Right ventricle myocardium (tissue), 1 donor: Measurements from ENCODE around the genes ASXL1, NOL4L, EFCAB8, BPIFB2 and BPIFB6.

DNA sequence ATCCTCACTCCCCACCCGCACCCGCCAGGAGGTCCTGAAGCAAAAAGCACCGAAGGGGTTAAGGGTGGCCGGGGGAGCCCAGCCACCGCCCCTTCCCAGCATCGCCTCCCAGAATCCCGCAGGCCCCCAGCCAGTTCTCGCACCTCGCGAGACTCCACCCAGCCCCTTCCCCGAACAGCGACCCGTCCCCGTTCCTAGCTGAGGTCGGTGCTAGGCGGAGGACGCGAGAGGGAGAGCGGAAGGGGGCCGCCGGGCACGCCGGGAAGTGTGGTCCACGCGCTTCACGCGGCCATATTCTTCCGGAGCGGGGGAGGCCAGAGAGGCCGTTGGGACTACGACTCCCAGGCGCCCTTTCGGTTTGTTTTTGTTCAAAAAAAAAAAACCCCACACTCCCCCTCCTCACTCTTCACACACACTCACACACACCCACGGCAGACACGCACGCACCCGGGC, at the start of gene ASXL1:
Gene ASXL1, plus strand, starts transcription at position 409 of the 453 bp plus-strand sequence.
- PRO-cap, 2 experiments, result peak in 2 of 2 experiments; most common plus-strand start position 434 of the sequence (in 2); most common minus-strand start position 237 of the sequence (in 2)

DNA sequence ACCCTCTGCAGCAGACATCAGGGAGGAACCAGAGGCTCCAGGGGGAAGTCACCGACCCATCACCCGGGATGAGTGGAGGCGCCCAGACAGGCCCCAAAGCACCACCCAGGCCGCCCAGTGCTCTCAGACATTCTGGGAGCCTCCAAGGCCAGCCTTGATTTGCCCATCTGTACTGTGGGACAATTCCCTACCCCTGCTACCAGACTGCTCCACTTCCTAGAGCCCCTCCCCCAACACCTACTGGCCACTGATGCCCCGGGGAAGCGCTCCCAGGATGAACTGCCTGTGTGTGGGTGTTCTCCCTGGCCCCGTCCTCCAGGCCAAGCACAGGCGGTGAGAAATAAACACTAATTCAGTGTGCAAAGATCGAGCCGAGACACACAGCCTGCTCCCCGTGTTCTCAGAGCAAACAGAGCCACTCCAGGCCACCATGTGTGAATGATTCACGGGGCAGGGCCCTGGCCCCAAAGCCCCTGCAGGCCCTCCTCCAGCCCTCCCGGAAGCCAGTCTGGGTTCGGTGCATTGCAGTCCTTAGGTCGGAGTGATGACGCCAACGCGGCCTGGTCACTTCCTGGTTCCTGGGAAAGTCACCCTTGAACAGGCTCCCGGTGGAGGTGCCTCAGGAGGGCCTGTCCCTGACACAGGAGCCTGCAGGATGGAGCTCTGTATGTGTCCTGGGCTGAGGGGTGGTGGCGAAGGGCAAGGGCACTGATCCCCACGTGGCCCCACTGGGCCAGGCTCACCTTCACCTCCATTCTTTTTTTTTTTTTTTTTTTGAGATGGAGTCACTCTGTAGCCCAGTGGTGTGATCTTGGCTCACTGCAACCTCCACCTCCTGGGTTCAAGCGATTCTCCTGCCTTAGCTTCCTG, 107.3 kb downstream of the ASXL1 start:
- PRO-cap, 2 experiments, result no peak in any of the 2 experiments

DNA sequence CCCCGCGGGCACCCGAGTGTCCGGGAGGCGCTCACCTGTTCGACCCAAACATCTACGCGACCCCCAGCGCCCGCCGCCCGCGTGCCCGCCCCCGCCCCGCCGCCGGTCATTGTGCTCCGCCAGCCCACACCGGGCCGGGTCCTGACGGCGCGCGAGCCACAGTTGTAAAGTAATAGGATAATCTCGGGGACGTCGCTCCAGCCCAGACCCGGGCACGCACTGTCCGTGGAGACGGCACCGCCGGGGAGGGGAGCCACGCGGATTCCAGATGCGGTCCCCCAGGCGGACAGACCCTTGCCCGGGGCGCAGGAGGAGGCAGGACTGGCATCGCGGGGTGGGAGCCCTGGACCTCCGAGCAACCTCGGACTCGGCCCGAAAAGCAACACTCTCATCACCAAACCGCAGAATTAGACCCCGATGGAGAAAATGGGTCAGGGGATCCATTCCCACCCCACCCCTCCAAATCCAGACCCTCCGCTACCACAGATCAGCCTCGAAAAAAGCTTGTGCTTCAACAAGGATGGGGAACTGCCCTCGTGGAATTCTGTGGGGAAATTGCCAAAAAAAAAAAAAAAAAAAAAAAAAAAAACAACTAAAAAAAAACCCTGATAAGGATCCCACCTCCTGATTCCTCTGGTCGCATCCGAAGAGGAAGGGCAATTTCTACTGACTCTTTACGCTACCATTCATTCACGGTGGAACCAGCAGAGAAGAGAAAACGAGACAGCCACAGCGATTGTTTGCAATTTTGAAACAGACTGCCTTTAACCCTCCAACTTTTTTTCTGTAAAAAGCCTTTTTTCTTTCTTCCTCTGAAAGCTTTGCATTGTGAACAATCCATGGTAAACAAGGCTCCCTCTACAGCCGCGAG, 100.4 kb downstream of the NOL4L start:
- PRO-cap, 2 experiments, result peak in 1 of 2 experiments; most common minus-strand start position 140 of the sequence (in 1)

DNA sequence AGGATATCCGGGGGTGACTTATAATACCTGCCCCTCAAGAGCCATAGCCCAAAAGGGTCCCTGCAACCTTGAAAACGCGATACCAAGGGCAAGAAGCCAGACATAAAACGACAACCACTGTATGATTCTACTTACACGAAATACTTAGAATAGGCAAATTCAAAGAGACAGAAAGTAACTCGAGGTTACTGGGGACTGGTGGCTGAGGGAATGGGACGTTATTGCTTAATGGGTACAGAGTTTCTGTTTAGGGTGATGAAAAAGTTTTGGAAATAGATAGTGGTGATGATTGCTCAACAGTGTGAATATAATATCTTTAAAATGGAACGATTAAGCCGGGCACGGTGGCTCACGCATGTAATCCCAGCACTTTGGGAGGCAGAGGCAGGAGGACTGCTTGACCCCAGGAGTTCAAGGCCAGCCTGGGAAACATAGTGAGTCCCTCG, 71.9 kb downstream of the NOL4L start:
- PRO-cap, 2 experiments, result no peak in any of the 2 experiments

DNA sequence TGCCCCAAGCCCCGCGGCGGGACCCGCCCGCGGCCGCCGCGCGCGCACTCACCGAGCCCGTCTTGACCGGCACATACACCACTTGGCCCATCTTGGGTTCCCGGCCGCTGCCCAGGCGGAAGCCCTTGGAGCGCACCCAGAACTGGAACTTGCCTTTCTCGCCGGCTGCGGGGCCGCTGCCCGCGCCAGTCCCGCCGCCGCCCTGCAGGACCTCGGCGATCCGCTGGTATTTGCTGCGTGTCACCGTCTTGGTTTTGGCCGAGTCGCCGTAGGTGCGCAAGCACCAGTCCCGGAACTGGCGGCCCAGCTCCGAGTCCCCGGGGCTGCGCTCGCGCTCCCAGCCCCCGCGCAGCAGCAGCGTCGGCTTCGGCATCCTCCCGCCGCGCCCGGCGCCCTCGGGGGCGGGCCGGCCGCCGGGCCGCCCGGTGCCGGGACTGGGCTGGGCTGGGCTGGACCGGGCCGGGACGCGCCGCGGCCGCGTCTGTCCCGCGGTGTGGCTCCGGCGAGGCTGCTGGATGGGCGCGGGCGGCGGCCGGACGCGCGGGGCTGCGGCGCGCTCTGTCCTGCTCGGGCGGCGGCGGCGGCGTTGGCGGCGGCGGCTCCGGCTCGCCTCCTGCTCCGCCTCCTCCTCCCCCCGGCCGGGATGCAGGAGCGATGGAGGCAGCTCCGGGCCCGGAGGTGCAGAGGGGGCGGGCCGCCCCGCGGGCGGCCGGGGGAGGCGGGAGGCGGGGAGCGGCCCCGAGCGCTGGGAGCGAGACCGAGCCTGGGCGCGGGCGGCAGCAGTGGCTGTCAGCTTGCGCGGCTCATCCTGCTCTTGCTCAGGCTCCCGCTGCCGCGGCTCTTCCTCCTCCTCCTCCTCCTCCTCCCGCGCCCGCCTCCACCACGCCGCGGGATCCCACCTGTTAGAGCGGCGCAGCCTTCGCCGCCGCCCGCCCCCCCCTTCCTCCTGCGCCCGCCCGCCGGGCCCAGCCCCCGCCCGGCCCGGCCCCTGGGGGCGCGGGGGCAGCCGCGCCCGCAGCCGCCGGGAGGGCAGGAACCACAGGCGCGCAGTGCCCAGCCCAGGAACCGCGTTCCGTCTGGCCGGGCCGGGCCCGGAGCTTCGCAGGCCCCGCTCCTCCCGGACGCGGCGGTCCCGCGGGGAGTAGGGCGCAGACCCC, at the start of gene NOL4L:
Gene NOL4L, minus strand, starts transcription at position 816 of the 1,157 bp plus-strand sequence.
- PRO-cap, 2 experiments, result peak in 1 of 2 experiments; most common plus-strand start position 751 of the sequence (in 1); most common minus-strand start position 588 of the sequence (in 1)

DNA sequence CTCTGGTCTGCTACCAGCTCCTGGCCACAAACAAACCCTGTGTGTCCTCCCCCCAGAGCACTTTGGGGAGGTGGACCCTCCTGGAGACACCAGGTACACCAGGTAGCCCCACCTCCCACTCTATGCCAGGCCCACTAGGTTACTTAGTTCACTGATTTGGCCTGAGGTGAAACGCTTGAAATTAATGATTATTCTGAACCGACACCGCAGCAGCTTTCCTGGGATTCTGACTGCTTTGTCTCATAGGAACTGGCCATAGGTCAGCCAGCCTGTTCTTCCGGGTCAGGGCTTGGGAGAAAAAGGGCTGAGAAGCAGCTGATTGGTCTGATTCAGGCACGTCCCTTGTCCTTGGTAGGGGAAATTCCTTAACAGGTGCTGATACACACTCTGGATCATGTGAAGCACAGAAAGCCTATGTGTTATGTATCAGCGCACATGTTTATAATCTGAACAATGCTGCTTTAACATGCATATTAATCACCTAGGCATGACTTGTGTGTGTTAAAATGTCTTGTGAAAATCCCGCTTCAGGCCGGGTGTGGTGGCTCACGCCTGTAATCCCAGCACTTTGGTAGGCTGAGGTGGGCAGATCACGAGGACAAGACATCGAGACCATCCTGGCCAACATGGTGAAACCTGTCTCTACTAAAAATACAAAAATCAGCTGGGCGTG, 15.5 kb downstream of the DNMT3B start:
- PRO-cap, 2 experiments, result no peak in any of the 2 experiments

DNA sequence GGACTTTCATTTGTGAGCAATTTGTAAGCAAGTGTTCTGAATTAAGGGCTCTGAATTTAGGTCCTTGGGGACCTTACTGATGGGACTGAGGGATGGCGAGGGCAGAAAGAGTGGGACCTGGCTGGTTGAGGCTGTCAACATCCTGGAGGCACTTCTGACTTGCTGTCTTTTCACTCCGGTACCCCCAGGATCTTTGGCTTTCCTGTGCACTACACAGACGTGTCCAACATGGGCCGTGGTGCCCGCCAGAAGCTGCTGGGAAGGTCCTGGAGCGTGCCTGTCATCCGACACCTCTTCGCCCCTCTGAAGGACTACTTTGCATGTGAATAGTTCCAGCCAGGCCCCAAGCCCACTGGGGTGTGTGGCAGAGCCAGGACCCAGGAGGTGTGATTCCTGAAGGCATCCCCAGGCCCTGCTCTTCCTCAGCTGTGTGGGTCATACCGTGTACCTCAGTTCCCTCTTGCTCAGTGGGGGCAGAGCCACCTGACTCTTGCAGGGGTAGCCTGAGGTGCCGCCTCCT, 12.1 kb upstream of the MAPRE1 start:
- PRO-cap, 2 experiments, result no peak in any of the 2 experiments

GRCh38 chr20:32858291-32859019, at the start of gene EFCAB8:
EFCAB8 (plus strand) TSS chr20:32858923.
- PRO-cap, 2 experiments, result no peak in any of the 2 experiments

- PRO-cap, 2 experiments, result no peak in any of the 2 experiments
These were observed at the start of gene BPIFB2 for GRCh38 chr20:33007519-33007976. BPIFB2 (plus strand) TSS chr20:33007704.

DNA sequence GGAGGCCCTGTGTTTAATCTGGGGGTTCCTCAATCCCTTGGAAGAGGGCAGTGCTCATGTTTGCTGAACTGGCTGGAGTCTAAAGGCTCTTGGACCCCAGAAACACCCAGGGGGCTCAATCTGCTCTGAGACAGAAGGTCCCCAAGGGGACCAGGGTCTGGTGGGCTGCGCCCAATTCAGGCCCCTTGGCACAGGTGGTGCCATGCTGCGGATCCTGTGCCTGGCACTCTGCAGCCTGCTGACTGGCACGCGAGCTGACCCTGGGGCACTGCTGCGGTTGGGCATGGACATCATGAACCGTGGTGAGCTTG, at the start of gene BPIFB6:
Gene BPIFB6, plus strand, starts transcription at position 203 of the 311 bp plus-strand sequence.
- PRO-cap, 2 experiments, result no peak in any of the 2 experiments

GRCh38 chr20:33125905-33126642, 41.9 kb upstream of the BPIFA2 start:
- PRO-cap, 2 experiments, result no peak in any of the 2 experiments

DNA sequence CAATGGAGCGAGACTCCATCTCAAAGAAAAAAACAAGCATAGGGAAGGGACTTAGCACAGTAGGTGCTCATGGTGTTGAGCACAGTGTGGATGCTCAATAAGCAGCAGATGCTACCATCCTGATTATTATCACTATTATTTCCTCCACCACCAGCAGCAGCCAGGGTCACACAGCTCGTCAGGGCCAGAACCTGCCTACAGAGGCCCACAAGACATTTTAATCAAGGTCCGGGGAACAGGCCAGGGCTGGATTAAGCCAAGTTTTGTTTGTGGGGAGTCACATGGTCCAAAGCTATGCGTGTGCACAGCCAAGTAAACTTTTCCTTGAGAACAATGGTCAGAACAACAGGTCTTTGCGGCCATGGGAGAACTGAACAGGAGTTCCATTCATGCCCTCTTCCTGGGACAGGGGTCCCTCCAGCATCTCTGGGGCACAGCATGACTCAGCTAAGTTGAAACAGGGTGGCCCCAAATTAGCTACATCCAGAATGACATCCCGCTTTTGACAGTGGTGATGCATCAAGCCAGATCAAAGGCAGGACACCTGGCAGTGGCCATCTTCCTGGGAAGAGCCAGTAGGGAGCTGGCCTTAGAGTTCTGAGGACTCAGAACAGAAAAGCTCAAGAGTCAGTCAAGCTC, 11.7 kb downstream of the SNTA1 start:
- PRO-cap, 2 experiments, result no peak in any of the 2 experiments

- PRO-cap, 2 experiments, result no peak in any of the 2 experiments
These were observed 21.8 kb upstream of the CBFA2T2 start for GRCh38 chr20:33468180-33468379.

- PRO-cap, 2 experiments, result no peak in any of the 2 experiments
These were observed 13.0 kb upstream of the C20orf144 start for GRCh38 chr20:33648985-33649726.

DNA sequence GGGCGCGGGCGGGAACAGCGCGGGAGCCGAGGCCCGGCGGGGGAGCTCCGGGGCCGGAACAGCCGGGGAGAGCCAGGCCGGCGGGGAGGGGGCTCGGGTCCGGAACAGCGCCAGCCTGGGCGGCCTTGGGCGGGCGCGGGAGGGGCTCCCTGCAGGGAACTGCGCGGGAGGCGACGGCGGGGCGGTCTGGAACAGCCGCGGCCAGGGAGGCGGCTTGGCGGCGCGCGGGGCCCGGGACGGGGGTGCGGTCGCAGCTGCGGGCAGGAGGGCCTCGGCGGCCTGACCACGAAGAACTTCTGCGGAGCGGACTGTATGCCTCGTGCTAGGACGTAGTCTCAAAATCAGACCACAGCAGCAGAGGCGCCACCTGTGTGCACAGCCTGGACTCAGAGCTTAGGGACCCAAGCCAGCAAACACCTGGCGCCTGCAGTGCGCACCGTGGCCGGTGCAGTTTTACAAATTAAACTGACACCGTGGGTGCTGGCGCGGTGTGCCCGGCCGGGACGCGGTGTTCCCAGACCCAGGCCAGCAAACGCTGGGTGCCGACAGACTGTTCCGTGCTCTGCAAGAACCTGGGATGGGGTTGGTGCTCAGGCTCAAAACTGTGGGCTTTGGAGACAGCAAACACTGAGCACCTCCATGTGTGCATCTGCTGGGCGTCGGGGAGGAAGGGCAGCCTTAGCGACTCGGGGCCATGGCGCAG, 546 bp downstream of the ZNF341 start:
- PRO-cap, 2 experiments, result peak in 2 of 2 experiments; most common plus-strand start position 154 of the sequence (in 2); most common minus-strand start position 298 of the sequence (in 1)

DNA sequence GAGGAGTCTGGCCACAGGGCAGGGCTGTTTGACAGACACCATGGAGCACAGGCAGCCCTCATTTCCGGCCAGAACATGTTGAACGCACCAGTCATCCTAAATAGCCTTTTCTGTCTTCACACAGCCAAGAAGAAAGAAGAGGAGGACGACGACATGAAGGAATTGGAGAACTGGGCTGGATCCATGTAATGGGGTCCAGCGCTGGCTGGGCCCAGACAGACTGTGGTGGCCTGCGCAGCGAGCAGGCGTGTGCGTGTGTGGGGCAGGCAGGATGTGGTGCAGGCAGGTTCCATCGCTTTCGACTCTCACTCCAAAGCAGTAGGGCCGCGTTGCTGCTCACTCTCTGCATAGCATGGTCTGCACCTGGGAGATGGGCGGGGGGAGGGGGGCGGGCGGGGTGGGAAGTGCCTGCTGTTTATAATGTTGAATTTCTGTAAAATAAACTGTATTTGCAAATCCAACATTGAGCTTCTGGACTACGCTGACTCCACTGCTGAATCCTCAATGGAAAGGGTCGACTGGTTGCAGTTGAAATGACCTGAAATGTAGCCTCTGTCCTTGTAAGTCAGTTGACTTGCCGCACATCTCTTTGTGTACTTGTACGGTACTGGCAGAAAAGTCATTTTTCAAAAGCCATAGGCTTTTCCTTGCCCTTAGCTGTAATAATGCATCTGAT, 42.4 kb downstream of the CHMP4B start:
- PRO-cap, 2 experiments, result no peak in any of the 2 experiments

DNA sequence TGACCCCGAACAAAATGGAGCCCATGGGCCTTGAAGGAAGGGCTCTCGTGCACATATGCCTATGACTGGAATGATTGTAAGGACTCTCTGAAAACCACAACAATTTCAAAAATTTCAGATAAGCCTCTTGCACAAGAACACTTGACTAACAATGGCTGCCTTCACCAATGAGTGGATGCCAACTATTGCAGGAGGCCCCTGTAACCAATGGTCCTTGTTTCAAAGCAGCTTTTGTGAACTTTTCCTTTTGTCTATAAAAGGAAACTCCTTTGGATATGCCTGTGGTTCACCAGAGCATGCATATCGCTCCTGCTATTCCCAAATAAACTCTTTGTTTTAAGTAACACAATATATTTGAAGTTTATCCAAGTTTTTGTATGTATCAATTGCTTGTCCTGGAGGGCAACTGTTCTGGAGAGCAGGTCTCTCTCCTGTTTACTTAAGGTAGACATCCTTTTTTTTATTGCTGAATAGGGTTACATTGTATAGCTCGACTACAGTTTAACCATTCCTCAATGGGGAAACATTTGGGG, 84.0 kb upstream of the RALY start:
- PRO-cap, 2 experiments, result no peak in any of the 2 experiments

DNA sequence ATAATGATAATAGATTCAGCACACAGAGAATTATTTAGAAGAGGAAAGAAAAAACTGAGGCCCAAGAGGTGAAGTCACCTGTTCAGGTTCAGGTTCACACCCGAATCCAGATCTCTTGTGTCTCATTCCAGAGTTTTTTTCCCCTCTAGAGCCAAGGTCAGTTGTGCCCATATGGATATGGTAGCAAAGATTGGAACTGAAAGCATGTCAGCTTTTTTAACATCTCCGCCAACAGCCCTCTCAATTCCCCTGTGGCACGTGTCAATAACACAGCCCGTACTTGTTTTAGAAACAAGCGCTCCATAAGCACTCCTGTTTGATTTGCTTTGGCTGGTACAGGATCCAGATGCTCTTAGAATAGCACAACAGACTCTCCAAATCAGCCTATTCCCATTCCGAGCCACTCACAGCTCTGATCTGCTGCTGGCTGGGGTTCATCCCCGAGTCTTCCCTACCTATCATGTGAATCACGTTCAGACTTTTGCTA, 46.5 kb downstream of the RALY start:
- PRO-cap, 2 experiments, result no peak in any of the 2 experiments

DNA sequence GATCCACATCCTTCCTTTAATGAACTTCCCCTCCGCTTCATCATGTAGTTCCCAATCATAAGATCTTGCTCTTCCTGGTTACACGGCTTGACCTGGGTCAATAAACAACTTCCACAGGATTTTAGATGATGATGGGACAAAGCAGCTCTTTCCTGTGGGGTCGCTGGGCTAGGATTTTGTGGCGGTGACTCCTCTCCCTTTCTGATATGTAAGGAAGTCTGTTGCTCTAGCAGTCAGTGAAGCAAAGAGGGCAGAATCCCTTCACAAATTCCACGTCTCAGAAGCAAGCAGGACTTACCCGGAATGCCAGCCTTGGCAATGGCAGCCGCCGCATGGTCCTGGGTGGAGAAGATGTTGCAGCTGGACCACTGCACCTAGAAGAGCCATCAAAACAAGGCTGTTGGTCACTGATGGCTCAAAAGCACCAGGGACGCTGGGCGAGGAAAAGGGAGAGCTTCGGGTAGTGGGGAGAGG, 9.3 kb downstream of the AHCY start:
- PRO-cap, 2 experiments, result no peak in any of the 2 experiments

- PRO-cap, 2 experiments, result no peak in any of the 2 experiments
These were observed 3.8 kb downstream of the AHCY start for GRCh38 chr20:34299172-34300011.